Fibroblast of the aortic adventitia (primary cell): ENCODE results near the genes MFSD2B and EFR3B.

DNA sequence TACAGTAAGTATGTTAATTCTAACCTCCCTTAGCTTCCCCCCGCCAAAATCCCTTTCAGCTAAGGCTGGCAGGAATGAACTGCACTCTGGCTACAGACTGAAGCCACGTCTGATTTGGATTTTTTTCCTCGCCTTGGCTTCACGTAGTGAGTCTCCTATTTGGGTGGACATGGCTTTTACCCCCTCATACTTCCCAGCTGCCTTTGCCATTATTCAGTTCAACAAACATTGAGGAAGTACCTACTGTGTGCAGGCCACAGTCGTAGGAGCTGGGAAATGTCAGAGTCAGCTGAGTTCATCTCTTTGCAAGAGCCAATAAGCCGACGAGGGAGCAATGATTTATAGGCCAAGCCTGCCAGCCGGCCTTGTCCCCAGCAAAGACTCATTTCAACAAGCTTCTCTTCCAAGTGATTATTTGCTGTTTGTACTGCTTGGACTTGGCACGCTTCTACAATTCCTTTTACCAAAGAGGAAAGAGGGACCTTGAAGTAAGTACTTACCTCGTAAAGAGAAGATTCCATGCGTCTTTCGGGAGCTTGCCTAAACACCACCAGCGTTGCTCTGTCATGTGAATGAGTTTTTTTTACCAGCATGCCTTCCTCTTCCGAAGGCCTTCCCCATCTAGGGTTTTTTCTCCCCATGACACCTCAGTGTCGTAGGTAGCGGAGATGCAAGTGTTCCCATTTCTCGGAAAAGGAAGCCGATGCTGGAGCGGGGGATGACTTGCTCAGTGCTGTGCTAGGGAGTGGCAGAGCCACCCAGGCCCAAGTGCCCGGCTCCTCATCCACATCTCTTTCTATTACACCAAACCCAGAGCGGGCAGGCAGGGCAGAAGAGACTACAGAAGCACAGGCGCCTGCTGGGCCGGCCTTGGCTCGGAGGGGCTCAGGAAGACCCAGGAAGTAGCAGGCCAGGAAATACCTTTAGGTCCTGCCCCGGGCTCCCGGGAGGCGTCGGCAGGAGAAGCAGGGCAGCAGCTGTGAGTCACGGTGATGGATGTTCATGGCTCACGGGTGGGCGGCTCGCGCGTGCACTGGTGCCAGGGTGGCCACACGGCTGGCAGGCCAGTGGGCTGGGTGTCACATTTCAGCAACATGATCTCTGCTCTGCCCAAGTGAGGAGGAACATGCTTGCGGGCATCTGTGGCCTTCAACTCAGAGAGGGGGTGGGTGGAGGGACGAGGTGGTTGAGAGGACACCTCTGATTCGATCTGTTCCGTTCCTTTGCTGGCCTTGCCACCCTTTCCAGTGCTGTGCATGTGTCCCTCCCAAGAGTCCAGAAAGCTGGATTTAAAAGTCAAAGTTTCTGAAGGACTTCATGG, 138.9 kb downstream of the KLHL29 start:
- CAGE, long polyA plus RNA = no peak

DNA sequence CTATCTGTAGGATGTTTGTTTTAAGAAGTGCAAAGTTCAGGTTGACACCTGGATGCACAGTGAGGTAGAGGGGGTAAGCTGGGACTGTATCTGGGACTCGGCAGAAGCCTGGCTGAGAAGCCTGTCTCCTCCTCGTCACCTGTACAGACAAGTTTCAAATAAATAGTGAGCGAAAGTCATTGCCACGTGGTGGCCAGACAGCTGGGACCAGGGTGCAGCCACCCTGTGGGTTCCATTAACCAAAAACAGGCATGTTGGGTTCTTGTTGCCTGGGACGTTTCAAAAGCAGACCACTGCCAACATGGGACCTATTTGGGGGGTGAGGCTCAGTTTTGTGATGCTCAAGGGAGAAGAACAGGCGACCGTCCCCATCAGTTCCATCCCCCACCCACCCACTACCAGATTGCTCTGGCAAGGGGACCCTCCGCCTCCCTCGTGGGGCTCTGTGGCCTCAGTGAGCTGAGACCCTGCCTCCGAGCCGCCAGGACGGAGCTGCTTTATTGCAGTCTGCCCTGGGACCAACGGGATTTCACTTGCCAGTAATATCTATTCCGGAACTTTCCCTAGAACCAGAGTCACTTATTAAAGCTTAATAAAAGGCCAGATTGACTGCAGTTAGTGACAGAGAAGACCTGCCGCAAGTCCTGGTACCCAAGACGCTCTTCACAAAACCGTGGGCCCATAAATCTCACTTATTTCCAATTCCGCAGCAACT, 146.2 kb downstream of the KLHL29 start:
- CAGE, long polyA plus RNA = no peak

DNA sequence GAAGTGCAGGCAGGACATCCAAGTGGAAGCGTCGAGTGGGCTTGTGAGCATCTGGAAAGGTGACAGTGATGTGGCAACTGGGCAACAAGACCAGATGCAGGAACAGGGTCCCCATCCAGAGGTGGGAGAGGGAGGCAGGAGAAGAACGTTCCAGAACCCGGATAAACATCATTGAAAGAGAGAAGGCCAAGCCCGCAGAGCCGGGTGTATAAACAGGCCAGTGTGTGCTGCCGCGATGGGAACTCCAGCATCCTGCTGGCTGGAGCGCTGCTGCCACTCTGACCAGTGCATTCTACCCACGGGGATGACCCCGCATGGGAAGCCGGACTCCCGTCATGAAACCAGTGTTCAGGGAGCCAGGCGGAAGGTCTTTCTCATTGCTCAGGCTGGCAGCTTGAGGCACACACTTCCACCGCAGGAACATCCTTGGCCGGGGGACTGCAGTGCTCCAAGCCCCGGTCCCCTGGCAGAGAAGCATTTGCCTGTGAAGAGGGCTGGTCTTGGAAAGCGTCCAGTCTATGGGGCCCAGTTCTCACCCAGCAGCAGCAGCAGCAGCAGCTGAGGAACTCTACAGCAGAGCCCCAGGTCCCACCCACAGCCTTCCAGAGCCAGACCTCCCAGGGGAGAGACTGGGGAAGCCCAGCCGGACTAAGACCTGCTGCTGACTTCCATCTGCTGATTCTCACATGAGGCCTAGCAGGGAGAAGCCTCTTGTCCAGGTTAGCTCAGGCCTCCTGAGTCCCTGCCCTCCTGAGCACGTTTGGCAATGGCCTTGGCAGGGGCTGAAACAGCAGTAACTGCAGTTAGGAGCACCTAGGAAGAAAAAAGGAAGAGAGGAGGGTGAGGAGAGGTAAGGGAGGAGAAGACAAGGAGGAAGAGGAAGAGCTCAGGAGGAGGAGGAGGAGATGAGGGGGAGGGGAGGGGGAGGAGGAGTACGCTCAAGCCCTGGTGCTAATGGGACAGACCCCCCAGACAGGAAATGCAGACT, 236.0 kb downstream of the KLHL29 start:
- CAGE, long polyA plus RNA = no peak

- CAGE, long polyA plus RNA = no peak
These were observed 220.2 kb downstream of the ATAD2B start for GRCh38 chr2:23706622-23707300.

DNA sequence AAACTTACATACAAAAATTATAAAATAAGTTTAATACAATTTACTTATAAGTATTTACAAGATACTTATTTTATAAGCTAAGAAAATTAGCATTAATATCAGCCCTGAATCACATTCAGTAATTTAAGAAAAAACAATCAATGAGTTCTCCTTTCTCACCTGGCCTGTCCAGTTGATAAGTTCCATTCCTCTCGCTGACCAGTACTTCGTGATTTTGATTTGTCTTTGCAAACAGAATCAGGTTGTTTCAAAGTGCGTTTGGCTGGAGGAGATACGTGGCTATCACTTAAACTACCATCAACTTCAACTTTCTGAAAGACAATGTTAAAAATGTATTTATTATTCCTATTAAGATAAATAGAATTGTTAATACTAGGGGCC, 31.3 kb downstream of the ATAD2B start:
- CAGE, long polyA plus RNA = no peak

GRCh38 chr2:24009229-24010233, at the start of gene MFSD2B:
Gene MFSD2B (plus strand): TSS chr2:24010085.
- CAGE, long polyA plus RNA = no peak

- CAGE, long polyA plus RNA = no peak
These were observed 71.2 kb downstream of the FAM228A start for GRCh38 chr2:24246040-24246543.

DNA sequence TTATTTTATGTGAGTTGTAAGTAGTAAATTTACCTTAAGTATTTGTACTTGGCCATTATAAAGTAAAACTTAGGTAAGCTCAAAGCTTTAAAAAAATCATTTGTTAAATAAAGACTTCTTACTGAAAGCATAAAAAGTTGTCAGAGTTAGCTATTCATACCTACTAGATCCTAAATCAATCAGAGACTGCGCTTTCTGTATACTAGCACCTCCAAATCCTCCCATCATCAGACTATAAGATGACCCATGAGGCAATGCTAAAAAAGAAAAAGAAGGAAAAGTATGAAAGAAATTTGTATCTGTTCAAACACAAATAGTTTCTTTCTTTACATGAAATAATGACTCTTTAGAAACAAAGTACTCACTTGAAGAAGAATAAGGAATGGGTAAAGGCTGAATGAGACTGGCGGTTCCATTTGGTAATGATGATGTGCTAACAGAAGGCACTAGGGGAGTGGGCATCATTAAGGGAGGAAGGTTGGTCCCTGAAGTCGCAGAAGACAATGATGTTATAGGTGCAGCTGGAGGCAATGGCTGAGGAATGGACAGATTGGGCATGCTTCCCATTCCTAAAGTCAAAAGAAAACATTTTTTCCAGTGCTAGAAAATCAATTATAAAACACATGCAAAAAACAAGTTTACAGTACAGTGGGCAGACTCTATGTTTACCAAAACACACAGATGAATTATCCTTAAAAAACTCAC, 50.1 kb downstream of the ITSN2 start:
- CAGE, long polyA plus RNA = no peak

- CAGE, long polyA plus RNA = no peak
These were observed 16.1 kb downstream of the NCOA1 start for GRCh38 chr2:24506943-24507722.

DNA sequence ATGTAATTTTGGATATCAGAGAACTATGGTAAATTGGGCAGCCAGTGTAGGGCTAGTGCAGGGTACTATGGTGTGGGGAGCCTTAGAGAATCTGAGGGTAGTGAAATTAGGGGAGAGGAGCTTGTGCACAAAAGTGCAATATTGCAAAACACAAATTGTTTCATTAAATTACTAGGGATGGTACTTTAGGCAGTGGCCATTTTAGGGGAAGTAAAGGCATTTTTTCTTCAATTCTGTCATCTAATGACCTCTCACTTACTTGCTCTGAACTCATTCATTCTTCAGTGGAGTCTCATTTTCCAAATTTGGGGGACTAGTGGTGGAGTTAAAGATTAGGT, 33.9 kb downstream of the NCOA1 start:
- CAGE, long polyA plus RNA = no peak

DNA sequence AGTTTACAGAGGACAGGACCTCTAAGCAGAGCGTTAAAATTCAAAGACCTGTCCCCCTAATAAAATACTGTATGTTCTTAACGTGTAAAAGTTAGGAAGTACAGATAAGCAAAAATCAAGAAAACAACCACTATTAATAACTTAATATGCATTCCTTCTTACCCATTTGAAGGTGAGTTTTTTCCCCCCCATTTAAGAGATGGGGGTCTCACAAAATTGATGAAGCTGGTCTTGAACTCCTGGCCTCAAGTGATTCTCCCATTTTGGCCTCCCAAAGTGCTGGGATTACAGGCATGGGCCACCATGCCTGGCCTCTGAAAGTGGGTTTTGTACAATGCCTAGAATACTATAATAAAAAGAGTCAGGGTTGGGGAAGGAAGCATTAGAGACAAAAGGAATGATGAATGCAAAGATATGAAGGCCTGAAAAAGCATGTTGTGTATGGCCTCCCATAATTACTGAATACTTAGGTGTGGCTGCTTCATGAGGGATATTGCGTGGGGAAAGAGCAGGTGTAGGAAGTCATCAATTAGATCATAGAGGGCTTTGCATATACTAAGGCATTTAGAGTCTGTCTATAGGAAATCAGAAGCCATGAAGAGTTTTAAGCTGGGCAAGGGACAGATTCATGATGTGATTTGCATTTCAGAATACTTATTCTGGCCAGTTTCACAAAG, 48.0 kb downstream of the NCOA1 start:
- CAGE, long polyA plus RNA = no peak

- CAGE, long polyA plus RNA = no peak
These were observed 41.6 kb downstream of the ADCY3 start for GRCh38 chr2:24878323-24878940.

GRCh38 chr2:24920412-24920843, 391 bp upstream of the ADCY3 start:
- CAGE, long polyA plus RNA = no peak

GRCh38 chr2:25042021-25043346, at the start of gene EFR3B:
Gene EFR3B (plus strand): TSS chr2:25042076.
- CAGE, long polyA plus RNA = no peak

- CAGE, long polyA plus RNA = no peak
These were observed 36.3 kb downstream of the EFR3B start for GRCh38 chr2:25077947-25078900.

DNA sequence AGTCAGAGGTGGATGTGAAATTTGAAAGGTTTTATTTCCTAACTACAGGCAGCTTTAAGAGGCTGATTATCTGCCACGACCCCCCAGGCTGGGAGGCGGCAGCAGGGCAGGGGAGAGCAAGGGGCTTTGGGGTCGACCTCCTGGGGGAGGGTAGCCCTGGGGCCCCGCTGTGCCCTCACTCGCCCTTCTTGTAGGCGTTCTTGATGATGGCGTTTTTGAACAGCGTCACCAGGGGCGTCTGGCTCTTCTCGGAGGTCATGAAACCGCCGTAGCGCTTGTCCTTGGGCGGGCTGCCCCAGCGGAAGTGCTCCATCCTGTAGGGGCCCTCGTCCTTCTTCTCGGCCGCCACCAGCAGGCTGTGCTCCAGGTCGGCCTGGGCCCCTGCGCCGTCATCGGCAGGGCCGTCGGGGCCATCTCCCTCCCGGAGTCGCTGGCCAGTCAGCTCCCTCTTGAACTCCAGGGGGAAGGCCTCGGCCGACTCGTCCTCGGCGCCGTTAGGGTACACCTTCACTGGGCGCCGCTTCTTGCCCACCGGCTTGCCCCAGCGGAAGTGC, 7.4 kb downstream of the POMC start:
- CAGE, long polyA plus RNA = no peak

- CAGE, long polyA plus RNA = no peak
These were observed 25.4 kb downstream of the DNMT3A start for GRCh38 chr2:25316297-25316762.

DNA sequence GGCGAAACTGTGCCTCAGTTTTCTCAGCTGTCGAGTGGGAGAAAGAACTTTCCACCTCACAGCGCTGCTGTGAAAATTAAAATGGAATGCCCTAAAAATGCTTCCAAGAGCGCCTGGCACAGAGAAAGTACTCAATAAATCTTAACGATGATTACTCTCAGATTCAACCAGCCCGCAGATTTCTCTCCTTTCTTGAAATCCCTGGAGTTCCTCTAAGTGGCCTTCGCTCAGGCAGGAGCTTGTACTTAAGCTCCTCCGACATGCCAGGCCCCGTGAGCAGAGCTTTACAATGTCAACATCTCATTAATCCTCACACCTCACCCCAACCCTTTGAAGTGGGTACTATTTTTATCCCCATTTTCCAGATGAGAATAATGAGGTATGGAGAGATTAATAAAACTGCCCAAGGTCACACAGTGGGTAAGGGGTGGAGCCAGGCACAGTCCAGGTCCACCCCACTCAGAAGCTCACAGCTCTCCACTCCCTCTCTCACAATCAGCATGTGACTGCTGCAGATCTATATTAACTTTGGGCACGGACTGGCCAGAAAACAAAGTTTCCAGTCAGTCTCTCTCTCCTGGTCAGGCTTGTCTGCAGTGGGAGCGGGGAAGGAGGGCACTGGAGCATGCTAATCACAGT, 18.1 kb downstream of the DNMT3A start:
- CAGE, long polyA plus RNA = no peak

DNA sequence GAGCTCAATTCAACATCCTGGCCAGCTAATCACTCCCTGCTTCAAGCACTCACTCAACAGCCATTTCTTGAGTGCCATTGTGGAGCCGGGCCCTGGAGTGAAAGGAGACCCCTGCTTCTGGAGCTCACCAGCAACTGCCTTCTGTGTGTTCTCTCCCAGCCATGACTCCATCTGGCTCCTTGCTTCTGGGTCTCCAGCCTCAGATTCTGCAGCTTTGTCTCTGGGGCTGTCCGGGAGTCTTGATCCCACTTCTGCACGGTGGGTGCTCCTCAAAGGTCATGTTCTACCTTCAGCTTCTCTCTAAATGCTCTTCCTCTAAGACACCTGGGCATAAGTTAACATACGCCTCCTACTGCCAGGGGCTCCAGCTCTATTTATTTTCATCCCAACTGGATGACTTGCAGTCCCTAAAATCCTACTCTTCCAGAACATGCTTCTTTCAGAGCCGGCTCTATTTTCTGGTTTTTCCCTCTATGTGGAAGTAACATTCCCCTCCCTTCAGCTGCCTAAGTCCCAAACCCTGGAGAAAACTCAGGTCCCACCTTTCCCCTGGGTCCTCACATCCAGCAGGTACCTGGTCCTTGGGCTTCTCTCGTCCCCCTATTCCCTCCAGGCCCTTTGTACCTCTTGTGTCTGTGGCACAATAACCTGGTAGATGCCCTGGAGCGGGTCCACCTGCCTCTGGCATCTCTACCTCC, 14.2 kb downstream of the DNMT3A start:
- CAGE, long polyA plus RNA = no peak

DNA sequence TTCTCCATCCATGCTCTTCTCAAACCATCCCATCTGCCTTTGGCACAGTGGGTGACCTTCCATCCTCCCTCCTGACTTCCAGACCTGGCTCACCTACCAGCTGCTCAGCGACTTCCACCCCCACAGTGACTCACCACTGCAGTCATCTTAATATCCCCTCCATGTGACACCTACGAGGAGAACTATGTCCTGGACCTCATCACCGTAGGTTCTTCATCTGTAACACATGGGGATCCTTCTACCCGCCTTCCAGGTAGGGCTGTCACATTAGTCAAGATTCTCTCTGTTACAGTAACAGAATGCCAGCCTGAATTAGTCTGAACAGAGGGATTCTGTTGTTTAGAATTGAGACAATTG, 5.8 kb upstream of the DNMT3A start:
- CAGE, long polyA plus RNA = no peak